Skin of body (tissue), 2 donors: ENCODE data around the gene USE1.

DNA sequence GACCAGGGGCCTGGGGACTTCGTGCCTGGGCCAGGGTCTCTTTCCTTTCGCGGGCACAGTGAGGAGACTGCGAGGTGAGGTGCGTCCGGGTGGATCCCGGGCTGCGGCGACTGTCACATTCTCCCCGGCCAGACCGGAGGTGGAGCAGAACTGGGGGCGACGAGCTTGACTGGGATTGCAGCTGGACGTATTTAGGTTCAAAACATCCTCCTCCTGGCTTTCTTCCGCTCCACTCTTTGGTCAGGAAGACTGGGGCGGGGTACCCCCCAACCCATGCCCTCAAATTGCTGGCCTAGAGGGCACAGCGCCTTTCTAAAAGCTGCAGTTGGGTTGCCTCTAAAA lies 502 bp upstream of the CHERP start:
- RAMPAGE, long total RNA = no peak

GRCh38 chr19:16576014-16577250 lies 4.2 kb upstream of the SLC35E1 start:
- RAMPAGE, long total RNA = no peak

GRCh38 chr19:16624069-16624615 lies 3.9 kb downstream of the MED26 start:
- RAMPAGE, long total RNA = no peak

- RAMPAGE, long total RNA = no peak
Observed at GRCh38 chr19:16626692-16627560, 1.1 kb downstream of the MED26 start.

GRCh38 chr19:16836331-16836958 lies 7.2 kb downstream of the SIN3B start:
- RAMPAGE, long total RNA = no peak

DNA sequence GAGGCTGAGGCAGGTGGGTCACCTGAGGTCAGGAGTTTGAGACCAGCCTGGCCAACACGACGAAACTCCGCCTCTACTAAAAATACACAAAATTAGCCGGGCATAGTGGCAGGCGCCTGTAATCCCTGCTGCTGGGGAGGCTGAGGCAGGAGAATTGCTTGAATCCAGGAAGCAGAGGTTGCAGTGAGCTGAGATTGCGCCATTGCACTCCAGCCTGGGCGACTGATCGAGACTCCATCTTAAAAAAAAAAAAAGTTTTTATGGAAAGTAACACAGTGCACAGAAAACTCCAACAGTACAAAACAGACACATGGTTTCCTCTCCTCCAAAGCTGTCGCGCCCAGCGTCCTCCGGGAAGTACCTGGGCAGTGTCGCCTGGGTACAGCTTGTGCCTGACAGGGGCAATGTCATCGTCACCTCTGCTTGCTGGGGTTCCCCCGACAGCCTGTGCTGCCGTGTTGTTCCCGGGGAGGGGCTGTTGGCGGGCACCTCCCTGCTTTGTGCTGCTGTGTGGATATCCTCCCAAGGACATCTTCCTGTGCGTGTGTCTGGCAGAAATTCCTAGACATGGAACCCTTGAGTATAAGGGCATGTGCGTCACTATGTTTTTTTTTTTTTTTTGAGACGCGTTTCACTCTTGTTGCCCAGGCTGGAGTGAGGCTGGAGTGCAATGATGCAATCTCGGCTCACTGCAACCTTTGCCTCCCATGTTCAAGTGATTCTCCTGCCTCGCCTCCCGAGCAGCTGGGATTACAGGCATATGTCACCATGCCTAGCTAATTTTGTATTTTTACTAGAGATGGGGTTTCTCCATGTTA lies 2.5 kb upstream of the F2RL3 start:
- RAMPAGE, long total RNA = no peak

DNA sequence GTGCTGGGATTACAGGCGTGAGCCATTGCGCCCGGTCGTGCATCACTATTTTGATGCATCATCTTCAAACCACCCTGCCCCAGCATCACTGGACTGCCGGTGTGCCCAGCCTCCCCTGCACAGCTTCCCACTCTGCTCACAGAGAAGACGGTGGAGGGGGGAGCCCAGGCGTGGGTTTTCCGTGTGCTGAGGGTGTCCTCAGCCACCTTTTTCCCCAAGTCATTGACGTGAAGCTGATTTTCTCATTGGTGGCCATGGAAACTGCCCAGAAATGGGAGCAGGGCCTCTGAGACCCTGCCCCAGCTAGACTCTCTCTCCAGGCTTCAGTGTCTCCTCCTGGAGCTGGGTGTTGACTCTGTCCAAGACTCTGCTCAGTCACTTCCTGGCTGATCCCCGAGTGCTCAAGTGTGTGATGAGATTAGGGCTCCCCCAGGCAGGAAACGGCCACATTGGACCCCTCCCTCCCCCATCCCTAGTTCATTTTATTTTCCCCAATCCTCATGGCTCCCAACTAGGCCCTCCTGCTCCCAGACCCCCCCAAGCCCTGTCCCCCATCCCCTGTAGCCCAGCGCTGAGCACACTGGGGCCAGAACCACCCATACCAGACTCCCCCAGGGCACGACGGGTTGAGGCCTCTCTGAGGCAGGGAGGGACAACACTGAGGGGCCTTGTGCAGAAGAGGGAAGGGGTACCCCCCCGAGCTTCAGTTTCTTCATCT lies 1.4 kb upstream of the F2RL3 start:
- RAMPAGE, long total RNA = no peak

DNA sequence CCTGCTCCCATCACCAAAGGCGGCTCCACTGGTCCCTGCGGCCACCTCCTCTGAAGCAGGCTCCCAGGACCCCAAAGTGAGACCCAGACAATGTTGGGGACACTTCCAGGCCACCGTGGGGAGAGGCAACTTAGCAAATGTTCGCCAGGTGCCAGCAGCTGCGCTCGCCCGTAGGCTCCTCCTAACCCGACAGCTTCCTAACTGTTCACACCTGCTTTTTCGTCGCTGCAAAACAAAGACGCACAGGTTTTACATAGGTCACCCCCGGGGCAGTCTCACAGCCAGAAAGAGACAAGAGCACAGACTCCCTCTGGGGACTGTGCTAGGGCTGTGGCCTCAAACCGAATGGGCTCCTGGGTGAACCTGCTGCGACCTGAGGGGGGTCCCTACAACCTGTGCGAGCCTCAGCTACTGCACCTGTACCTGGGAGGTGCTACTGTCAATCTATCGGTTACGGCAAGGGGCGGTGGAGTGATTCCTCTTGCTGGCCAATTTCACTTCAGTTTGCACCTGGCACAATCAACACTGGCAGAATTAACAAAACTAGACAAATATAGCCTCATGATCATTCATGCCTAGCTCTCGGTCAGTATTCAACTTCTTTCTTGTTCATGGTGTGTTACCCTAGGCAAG lies 871 bp downstream of the HAUS8 start:
- RAMPAGE, long total RNA = no peak

DNA sequence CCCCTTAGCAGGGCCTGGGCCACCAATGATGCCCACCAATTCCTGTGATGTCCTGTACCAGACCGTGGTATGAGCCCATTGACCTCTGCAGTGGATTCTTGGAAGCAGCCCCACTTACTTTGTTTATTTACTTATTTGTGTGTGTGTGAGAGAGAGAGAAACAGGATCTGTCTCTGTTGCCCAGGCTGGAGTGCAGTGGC lies 12.9 kb downstream of the MYO9B start:
- RAMPAGE, long total RNA = no peak

DNA sequence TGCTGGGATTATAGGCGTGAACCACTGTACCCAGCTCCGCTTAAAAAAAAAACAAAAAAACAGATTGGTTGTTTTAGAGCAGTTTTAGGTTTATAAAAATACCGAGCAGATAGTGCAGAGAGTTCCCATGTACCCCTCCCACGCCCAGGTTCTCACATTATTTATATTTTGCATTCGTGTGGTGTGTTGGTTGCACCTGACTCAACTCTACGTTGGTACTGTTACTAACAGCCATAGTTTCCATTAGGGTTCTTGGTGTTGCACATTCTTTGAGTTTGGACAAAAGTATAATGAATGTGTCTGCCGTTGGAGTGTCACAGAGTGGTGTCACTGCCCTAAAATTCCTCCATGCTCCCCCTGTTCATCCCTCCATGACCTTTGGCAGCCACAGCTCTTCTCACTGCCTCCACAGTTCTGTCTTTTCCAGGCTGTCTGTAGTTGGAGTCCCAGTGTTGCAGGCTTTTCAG lies 29.1 kb downstream of the MYO9B start:
- RAMPAGE, long total RNA = no peak

DNA sequence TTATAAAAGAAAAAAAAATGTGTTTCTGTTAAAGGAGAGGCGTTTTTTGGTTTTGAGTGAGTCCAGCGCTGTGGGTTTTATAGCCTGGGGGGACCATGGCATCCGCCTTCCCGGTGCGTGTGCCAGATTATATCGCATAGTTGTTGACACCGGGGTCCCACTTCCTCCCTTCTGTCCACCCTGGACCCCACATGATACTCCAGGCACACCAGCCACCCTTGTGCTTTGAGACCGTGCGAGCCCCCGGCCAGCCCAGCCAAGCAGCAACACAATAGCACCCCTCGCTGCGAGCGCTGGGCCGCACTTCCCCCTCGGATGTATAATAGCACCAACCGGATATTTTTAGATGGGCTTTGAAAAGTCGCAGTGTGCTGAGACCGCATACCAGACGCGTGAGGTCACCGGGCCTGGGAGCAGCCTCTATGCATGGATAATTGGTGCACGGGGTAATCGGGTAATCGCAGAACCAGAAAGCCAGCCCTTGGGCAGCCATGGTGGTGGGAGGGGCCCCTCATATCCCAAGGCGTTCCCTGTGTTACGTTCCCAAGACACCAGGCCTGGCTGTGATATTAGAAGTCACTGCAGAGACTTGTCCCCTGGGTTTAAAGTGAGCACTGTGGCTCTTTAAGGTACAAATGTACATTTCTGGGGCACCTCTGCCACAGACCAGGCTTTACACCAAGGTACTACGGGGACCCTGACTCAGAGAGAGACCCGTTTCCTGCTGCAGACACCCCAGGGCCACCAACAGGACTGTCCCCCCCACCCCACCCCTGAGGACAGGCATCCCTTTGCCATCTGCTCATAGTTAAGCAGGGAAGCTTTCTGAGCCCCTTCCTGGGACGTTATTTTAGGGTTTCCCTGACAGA lies 59.9 kb downstream of the MYO9B start:
- RAMPAGE, long total RNA = no peak

- RAMPAGE, long total RNA = start-site peak on the plus strand at chr19:17215357-17215399, 212 and 197 reads in 2 replicates
Observed at GRCh38 chr19:17215036-17215492, at the start of gene USE1. TSS of gene USE1 (plus strand) at chr19:17215357.

GRCh38 chr19:17235269-17236295 lies 9.6 kb downstream of the OCEL1 start:
- RAMPAGE, long total RNA = no peak

- RAMPAGE, long total RNA = no peak
Observed at GRCh38 chr19:17412786-17412982, 7.2 kb upstream of the MVB12A start.

GRCh38 chr19:17486281-17487288 lies 16.3 kb downstream of the SLC27A1 start:
- RAMPAGE, long total RNA = no peak

DNA sequence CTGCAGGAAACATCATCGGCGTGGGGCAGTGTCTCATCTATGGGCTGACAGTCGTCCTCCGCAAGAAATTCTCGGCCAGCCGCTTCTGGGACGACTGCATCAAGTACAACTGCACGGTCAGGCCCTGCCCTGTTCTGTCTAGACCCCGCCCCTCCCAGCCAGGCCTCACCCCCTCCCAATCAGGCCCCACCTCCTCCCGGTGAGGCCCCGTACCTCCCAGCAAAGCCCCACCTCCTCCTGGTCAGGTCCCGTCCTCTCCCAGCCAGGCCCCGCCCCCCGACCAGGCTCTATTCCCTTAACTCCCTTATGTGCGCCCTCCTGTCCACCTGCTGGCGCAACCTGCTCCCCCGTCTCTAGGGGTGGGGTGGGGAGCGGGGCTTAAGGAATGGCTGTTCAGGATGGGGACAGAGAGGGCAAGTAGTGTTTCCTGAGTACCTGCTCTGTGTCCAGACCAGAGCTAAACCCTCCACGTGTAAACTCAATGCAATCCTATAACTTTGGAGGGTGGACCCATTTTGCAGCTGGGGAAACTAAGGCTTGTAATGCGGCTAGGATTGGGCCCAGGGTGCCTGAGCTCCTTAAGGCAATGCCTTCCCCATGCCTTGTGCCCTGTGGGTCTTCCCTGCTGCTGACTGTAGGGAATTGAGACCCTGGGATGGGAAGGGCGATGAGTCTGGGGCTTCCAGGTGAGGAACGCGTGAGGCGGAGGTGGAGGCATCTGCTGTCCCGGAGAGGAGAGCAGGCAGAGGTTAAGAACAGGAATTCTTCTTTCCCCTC lies 18.9 kb downstream of the SLC27A1 start:
- RAMPAGE, long total RNA = no peak

- RAMPAGE, long total RNA = no peak
Observed at GRCh38 chr19:17719647-17720454, 571 bp downstream of the MAP1S start.

DNA sequence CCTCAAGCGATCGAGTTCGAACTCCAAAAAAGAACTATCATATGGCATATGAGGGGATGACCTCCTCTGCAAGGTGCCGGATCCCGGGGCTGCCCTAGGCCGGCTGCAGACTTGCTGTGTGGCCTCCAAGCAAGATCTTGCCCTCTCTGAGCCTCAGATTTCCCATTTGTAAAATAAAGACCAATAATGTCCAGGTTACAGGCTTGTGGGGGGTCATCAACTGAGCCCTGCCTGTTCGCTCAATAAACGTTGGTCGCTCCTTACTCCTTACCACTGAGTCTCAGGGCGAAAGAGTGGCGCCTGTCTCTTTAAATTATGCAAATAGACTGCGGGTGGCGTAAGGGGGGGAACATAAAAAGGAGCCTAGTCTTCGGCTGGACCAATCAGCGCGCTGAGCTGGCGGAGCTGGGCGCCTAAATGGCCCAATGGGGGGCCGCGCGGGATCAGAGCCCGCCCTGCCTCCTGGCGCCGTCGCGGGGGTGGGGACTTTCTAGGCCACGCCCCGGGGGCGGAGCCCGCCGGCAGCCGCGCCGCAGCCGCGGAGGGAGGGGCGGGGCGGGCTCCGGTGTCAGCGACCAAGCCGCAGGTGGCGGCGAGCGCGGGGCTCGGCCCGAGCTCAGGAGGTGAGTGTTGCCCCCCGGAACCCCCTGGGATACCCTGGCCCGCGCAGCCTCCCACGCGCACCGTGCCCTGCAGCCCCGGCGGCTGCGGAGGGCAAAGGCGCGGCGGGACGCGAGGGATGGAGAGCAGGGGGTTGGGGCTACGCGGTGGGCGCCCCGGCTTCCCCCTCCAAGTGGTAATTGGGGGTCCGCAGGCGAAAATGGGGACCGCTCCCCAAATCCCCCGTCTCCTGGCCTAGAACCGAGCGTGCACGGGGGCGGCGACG lies 3.8 kb upstream of the FCHO1 start:
- RAMPAGE, long total RNA = no peak

DNA sequence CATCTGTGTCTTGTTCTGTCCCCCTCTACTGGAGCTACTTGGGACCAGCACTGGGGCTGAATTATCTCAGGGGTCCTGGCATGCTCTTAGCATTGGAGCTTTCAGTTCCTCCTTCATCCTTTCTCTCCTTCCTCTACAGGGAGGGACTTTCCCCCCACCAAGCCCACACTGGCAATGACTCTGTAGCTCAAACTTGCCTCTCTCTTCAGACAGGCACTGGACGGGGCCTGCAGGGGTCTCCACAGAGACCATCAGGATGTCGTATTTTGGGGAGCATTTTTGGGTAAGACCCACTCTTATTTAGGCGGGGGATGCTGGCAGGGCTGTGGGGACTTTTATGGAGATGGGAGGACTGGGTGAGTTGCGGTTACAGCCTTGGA lies 3.6 kb downstream of the FCHO1 start:
- RAMPAGE, long total RNA = no peak

DNA sequence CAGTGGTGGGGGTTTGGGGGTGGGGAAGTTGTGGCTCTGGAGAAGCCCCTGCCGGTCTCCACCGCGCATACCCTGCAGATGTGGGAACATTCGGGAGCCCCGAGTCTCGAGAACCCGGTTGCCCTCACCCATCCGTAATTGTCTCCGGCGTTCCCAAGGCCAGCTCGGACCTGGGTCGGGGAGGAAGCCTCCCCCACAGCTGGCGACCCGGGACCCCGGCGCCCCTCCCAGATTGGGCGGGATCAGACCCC lies 231 bp downstream of the B3GNT3 start:
- RAMPAGE, long total RNA = no peak